NALM6 (cell line): ENCODE measurements around the genes CROT and ZNF804B.

- PRO-cap: no peak
Observed at GRCh38 chr7:83643666-83643943, 5.3 kb downstream of the SEMA3E start.

DNA sequence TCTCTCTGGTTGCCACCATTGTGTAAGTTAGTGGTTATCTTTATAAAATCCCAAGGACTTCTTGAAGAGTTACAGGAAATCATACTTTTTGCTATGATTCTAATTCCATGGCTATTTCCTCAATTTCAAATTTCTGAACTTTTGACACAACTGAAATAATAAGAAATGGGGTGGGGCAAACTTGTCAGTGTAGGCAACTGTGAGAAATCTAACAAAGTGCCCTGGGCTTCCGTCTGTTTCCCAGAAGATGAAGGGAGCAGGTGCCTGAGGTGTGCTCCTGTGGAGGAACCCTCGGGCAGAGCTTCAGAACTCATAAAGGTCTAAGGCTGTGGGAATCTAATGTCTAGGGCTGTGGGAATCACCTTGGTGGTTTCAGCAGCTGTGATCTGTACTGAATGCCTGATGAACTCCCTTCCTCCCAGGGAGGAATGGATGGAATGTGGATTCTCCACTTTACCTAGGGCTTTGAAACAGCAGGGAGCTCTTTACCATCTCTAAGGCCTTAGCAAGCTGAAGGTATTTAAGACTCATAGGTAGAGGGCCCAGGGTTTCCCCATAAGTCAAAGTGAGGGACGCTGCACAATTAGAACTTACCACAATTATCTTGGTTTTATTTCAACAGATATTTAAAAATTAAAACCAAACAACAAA is 35.9 kb upstream of the SEMA3E start:
- PRO-cap: no peak

DNA sequence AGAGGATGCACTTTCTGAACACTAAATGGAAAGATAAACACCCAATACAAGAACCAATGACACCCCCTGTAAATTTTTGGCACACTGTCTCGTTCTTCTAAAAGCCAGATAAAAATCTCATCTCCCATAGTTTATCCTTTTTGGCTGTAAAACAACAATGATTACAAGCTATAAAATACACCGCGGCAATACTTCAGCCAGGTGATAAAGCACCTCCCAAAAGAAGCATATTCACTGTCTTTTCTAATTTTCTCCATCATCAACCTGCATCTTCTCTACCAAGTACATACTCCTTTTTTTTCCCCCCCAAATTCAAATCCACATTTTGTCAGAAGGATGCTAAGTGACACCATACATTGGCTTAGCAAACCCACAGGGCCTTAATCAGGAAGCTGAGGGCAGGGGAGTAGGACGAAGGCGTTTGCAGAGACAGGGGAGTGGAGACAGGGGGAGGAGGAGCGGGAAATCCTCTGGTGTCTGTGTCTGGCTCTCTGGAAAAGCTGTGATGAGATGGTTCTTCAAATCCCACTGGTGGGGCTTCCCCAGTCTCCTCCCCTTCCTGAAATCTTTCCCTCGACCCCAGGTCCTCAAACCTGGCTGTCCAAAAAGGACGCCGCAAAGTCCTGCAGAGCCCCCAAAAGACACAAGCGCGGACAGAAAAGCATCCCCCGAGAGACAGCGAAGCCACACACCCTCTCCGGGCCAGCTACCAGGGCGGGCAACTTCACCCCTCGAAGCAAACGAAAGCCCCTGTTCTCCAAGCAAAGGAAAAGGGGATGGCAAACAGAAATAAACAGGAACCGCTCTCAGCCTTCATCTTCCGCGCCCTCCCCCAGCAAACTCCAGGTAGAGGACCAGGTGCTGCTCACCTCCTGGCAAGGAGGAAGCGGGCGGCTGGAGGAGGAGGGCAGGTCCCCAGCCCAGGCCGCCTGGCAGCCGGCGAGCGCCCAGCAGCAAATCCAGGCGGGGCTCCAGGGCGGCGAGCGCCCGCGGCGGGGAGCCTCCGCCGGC is 693 bp downstream of the ELAPOR2 start:
- PRO-cap: no peak

- PRO-cap: no peak
Observed at GRCh38 chr7:87153369-87153753, 1.1 kb downstream of the DMTF1 start.

DNA sequence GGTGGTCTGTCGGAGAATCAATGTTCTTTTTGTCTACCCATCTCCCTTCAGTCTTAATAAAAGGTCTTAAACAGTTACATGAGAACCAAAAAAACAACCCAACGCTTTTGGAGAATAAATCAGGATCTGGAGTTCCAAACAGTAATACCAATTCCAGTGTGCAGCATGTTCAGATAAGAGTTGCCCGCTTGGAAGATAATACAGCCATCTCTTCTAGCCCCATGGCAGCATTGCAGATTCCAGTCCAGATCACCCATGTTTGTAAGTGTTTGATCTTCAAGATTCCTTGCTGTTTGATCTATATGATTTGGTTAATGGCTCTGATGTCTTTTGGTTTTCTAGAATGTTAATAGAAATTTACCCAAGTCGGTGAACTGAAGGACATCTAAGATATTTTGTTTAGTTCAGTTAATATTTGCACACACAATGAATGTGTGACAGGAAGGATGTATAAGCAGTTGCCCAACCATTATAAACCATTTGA is 31.4 kb downstream of the TMEM243 start:
- PRO-cap: no peak

- PRO-cap: no peak
Observed at GRCh38 chr7:87344528-87344766, 1.0 kb upstream of the CROT start.

DNA sequence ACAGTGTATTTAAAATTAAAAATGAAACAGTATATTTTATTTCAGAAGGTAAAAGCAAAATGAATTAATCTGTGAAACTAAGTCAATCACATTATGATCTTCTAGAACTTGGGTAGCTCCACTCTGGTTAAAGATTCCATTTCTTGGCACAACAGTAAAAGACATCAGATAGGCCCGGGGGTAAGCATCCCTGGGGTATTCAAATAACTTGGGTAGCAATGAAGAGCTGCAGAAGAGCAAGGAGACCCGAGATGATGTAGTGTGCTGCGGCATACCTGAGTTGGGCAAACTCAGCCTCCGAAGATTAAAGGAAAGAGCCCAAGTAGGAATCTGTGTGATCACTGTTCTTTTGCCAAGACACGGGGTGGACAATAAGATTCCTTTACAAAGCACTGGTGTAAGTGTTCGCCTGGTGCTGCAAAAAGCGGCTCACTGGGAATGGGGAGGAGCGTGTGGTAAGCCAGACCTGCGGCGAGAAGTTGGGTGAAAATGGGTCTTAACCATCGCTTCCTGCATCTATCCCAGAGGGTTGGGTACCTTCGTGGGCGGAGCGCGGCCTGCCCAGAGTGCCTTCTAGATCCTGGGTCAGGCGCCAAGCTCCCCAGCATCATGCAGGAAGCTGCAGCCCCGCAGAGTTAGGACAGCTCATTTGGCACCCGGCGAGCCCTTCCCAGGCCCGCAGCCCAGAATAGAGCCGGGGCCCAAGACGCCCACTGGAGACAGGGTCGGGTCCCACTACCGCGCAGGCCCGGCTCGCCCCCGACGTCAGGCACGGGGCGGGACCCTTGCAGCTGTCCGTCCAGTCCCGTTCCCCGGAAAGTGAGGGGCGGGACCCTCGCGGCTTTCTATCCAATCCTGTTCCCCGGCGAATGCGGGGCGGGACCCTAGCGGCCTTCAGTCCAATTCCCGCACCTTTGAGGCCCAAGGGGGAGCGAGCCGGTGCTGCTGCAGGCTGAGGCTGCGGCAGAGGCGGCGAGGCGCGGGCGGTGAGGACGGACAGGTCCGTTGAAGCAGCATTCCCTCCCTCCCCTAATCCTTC is at the start of gene CROT:
Gene CROT (plus strand): TSS at position 897 of the 1,039 bp plus-strand sequence.
- PRO-cap: bidirectional peak, plus-strand start at position 524 of the sequence, minus-strand start at position 491 of the sequence; bidirectional peak, plus-strand start at position 966 of the sequence, minus-strand start at position 690 of the sequence

GRCh38 chr7:87876815-87876920 is 375 bp downstream of the DBF4 start:
- PRO-cap: no peak

DNA sequence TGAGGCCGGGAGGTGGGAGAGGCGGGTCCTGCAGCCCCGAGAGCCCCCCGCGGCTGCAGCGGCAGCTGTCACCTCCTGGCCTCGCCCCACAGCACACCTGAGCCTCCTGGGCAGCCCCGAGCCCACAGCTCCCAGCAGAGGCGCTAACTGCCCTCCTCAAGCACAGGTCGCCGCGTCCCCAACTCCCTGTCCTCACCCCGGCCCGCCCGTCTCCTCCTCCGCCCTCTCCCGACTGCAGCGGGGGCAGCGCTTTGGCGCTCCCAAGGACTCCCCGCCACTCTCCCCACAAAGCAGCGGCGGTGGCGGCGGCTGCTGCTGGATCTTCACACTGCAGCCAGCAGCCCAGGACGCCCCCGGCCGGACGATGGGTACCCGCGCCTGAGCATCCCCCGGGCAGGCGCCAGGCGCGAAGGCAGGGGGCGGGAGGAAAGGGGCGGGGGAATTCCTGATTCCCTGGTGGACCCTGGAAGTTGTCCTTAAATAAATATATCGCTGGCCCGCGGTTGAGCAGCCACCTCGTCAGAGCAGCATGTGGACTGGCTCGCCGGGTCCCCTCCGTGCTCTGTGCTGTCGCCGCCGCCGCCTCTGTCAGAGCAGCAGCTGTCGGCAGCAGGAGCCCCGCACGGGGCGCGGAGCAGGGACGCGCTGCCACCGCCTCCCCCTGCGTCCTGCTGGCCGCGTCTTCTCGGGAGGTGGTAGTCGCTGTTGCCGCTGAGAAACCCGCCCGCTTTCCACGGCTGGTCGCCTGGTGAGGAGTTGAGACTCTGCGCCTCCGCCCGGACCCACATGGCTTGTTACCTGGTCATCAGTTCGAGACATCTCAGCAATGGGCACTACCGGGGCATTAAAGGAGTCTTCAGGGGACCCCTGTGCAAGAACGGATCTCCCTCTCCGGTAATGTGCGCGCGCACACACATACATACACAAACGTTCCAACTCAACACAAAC is at the start of gene ZNF804B:
Gene ZNF804B (plus strand): TSS at position 510 of the 948 bp plus-strand sequence.
- PRO-cap: no peak

GRCh38 chr7:89002886-89003474 is 207.4 kb upstream of the TEX47 start:
- PRO-cap: bidirectional peak, plus-strand start at chr7:89003197, minus-strand start at chr7:89003110

GRCh38 chr7:90119098-90119903 is 35.0 kb upstream of the STEAP1 start:
- PRO-cap: no peak

DNA sequence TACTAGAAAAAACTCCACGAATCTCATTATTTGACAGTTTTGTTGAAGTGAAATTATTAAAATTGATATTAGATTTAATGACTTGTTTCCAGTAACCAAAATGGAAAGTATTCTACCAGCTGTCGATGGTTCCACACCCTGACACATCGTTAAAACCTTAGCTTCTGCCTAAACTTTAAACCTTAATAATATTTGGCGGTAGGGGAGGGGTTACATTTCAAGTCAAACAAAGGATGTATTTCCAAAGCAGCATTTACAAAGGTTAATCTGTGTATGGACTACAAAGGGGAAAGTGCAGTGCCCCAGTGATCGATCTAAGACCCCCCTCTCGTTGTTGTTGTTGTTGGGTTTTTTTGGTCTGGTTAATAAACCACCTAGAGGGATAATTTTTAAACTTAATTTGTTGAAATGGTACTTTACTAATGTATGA is 1.1 kb upstream of the STEAP2 start:
- PRO-cap: no peak

DNA sequence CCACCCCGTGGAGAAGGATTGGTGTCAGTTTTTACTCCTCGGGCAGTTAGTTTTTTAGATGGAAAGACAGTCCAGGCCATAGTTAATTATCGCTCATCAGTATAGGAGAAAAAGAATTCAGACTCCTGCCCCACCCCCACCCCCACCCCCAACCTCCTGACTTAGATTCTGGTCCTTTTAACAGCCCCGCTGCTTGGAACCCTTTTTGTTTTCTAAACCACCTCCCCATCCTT is 1.1 kb downstream of the STEAP2 start:
- PRO-cap: no peak

DNA sequence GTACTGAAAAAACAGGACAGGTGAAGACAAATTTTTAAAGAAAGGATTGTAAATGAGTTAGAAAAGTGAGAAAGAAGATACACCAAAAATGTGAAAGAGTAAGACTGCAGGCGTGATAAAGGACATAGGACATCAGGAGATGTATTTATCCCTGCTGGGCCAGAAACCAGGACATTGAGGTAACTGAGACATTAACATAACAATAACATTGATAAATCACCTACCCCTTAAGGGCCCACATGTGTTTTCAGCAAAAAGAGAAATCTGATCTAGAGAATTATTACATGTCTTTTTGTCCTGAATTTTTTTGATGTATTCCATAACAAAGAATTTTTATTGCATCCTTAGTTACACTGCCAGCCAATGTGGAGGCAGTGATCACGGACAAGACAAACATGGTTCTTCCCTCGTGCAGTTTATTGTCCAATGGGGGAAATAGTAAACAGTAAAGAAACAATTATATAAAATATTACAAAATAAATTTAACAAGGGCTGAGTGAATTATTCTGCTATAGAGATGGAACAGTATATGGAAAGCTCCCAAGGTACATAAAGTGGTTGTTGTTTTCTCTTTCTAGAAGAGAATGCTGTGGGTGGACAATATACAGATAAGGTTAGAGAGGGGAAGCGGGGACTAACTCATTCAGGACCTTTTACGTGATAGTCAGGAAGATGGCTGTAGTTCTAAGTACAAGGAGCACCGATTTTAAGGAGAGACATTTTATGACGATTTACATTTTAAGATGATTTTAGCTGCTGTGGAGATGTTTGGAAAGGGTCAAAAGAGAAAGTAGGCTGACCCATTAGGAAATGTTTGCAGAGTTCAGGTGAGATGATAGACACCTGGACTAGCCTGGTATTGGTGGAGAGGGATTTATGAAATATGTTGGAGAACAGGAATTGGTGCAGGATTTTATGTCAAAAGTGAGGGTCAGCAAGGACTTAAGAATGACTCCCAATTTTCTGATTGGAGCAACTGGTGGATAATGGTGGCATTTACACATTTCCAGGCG is 2.1 kb downstream of the STEAP2 start:
- PRO-cap: no peak

DNA sequence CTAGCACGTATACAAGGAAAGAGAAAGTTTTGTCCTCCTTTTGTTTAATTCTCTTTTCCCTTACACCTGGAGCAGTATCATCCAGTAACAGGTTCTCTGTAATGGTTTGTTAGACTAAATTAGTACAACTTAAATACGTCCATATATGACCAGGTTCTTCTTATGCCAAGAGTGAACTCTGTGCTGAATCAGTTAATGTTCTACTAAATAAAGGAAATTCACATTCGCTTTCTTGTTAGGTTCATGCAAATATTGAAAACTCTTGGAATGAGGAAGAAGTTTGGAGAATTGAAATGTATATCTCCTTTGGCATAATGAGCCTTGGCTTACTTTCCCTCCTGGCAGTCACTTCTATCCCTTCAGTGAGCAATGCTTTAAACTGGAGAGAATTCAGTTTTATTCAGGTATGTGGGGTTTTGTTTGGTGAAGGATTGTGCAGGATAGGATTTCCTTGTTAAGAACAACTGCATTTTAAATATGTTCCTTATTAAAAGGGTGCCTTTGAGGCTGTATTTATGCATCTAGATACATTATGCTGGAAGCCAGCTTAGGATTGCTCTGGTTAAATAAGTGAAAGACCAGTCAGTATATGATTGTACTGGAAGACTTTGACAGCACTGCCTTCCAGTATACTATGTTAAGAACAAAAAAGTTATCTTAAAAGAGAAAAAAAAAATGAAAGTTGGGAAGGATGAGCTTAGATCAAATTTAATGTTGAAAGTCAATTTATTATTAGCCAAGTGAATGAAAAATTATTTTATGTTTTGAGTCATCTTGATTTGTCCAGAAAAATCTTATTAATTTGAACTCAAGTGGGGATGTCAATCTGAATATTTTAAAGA is 15.1 kb upstream of the CFAP69 start:
- PRO-cap: no peak

DNA sequence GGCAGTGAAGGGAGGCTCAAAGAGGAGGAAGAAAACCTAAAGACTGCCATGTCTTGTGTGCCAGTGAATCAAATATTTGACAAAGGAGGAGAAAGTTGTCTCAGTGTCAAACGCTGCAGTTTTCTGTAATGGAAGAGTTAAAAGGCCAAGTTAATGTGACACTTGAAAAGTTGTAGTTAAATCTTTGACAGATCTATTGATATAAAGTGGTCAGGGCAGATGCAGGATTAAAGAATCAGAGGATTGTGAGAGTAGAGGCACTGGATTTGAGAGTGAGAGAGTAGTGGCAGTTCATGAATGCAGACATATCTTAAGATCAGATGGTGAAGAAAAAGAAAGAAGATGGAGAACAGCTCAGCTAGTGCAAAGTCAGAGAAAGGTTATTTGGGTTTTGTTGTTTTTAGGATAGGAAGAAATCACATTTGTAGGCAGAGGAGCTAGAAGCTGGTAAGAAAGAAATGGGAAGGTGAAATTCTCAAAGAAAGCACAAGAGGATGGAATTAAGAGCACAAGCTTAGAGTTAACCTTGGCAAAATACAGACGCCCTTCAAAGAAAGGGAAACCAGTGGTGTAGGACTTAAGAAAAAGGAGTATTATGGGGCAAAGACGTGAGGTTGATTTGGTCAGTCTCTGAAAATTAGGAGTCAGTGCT is 24.6 kb downstream of the CFAP69 start:
- PRO-cap: no peak

GRCh38 chr7:90411111-90411671 is 7.9 kb downstream of the CLDN12 start:
- PRO-cap: no peak

- PRO-cap: no peak
Observed at GRCh38 chr7:90463462-90463773, 6.0 kb upstream of the PTTG1IP2 start.

- PRO-cap: unidirectional peak, plus-strand start at chr7:91263600
Observed at GRCh38 chr7:91263390-91263659, 908 bp upstream of the FZD1 start.

GRCh38 chr7:92006388-92007116 is 65.9 kb downstream of the AKAP9 start:
- PRO-cap: no peak